SJSA1 (cell line): ENCODE results near the gene BLCAP.

GRCh38 chr20:36785968-36786737 lies 12.6 kb upstream of the DSN1 start:
- RAMPAGE, long total RNA, result no peak

- RAMPAGE, long total RNA, result no peak
Measured at GRCh38 chr20:36831142-36832016, 32.0 kb downstream of the SOGA1 start.

GRCh38 chr20:36861395-36861906 lies 1.9 kb downstream of the SOGA1 start:
- RAMPAGE, long total RNA, result no peak

GRCh38 chr20:36861907-36862862 lies 1.2 kb downstream of the SOGA1 start:
- RAMPAGE, long total RNA, result no peak

GRCh38 chr20:36969439-36969975 lies 18.0 kb upstream of the SAMHD1 start:
- RAMPAGE, long total RNA, result no peak

GRCh38 chr20:36988305-36989313 lies 37.1 kb upstream of the SAMHD1 start:
- RAMPAGE, long total RNA, result no peak

- RAMPAGE, long total RNA, result no peak
Measured at GRCh38 chr20:37283783-37284213, 5.7 kb upstream of the MANBAL start.

GRCh38 chr20:37295465-37296100 lies 6.1 kb downstream of the MANBAL start:
- RAMPAGE, long total RNA, result no peak

DNA sequence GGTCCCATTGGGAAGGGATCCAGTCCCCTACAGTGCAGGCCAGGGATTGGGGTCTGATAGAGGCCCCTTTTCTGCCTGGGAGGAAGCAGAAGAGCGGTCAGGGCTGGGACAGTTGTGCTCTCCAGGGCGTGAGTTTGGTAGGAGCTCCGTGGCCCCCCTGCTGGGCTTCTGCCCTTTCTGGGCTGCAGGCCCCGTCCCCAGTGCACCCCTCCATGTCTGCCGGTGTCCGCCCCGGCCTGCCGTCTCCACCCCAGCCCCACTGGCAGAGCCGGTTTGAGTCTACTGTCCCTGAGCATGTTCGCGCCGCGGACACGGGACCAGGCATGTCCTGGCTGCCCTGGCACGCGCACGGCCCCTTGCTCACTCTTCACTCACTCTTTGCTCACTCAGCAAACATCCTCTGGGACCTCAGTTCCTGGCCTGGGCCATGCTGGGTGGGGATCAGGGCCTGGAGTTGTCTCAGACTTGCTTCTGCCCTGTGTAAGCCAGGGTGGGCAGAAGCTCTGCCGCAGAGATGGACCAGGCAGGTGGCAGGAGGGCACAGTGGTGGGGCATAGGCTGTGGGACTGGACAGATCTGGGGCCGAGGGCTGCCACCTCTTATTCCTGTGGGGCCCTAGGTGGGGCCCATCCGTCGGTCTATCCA lies 12.8 kb downstream of the SRC start:
- RAMPAGE, long total RNA, result no peak

DNA sequence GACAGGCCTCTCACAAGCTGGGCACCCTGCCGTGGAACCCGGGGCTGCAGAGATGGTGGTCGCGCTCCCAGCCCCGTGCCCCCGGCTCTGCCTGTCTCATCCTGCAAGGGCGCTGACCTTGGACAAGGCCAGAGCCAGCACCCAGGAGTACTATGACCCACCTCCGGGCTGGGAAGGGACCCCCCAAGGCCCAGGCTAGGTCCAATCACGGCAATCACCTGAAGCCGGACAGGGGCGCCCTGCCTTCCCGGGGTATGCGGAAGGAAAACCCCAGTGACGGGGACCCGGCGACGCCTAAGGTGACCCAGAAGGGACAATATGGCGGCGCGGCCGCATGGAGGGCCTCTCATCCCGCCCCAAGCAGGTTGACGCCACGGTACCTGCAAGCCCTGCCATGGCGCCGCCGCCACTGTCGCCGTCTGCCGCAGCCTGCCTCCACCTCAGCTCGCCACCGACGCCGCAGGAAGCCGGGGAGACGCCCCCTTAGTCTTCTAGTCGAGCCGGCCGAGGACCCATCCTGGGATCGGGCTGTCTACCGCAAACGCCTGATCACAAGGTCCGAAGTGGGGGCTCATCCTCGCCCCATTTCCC lies at the start of gene BLCAP:
Gene BLCAP, minus strand, starts transcription at position 464 of the 591 bp plus-strand sequence.
- RAMPAGE, long total RNA, result no peak

GRCh38 chr20:37528004-37528871 lies 562 bp upstream of the BLCAP start:
- RAMPAGE, long total RNA, result no peak

GRCh38 chr20:38073067-38074114 lies 39.8 kb downstream of the RPRD1B start:
- RAMPAGE, long total RNA, result no peak

DNA sequence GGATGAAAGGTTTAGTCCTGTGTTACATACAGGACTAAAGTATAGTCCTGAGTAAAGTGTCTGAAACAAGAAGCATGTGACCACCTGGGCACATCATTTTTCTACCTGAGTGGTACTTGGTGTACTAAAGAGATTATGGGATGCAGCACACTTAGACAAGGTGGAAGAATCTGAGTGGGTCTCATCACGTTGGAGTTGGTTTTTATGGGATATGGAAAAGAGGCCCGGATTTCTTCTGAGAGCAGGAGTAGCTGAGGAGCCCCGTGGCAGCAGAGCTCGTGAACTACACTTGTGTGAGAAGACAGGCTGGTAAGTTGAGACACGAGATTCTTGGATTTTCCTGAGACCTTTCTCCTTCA lies 51.8 kb downstream of the RPRD1B start:
- RAMPAGE, long total RNA, result no peak

GRCh38 chr20:38094147-38094885 lies 60.8 kb downstream of the RPRD1B start:
- RAMPAGE, long total RNA, result no peak

GRCh38 chr20:38132067-38132644 lies 32.9 kb downstream of the TGM2 start:
- RAMPAGE, long total RNA, result no peak

DNA sequence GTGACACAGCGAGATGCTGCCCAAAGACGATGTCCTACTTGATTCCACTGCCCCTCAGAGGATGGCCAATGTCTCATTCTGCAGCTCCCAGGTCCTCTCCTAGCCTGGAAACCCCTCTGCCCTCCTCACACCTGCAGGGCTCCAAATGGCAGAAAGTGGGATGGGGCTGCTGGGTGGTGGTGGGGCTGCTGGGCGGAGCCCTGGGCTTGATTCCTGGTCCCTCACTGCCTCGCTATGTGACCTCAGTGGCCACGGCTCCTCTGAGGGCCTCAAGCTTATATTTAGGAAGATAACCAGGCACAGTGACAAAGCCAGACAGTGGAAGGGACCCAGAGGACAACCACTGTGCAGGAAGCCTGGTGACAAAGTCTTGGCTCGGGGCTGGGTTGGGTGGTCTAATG lies 28.5 kb downstream of the TGM2 start:
- RAMPAGE, long total RNA, result no peak

GRCh38 chr20:38146190-38146670 lies 18.8 kb downstream of the TGM2 start:
- RAMPAGE, long total RNA, result no peak

DNA sequence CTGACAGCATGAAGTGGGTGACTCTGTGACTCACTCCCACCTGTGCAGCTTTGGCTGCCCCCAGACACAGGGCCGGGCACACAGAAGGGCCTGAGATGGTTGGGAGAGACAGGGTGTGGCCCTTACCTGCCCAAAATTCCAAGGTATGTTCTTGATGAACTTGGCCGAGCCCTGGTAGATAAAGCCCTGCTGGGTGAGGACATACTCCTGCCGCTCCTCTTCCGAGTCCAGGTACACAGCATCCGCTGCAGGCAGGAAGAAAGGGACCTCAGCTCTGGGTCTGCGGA lies 14.3 kb downstream of the TGM2 start:
- RAMPAGE, long total RNA, result no peak

- RAMPAGE, long total RNA, result no peak
Measured at GRCh38 chr20:38158592-38159386, 6.3 kb downstream of the TGM2 start.

GRCh38 chr20:38167989-38168732 lies 3.1 kb upstream of the TGM2 start:
- RAMPAGE, long total RNA, result no peak